ENCODE measurements around a stretch of chr12.

DNA sequence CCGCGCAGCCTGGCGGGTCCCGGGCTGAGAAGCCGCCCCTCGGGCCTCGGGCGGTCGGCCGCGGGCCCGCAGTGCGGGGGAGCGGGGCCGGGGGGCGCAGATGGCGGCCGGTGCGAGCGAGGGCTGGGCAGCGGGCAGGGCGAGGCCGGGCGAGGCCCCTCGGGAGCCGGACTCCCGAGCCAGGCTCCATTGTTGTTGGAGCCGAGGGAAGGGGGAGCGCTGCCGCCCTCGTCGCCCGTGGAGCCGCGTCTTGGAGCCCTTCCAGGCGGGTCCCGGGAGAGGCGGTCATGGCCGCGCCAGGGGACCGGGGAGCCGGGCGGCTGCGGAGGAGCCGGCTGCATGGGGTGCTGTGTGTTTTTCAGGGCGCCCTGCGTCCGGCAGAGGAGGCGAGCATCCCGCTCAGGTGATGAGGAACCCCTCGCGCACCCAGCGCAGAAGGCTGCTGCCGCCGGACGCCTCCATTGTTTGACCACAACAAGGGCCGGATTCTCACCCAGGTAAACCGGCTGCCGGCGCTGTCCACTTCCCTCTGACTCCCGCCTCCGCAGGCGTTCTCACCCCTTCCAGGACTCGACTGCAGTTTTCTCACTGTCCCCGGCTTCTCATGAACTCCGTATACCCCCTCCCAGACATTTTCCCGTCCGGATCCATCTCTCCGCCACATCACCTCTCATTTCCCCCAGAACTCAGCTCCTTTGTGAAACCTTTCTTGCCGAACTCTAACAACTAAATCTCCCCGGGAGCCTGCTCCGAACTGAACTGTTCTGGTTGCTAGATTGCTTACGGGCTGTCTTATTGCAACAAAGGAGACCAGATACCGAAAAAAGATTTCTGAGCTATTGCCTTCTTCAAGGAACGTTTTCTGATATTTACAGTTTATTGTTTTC, 752 bp downstream of the ZNF664 start:
- RRBS: 2% methylated on average over 46 of the region's 75 CpGs

DNA sequence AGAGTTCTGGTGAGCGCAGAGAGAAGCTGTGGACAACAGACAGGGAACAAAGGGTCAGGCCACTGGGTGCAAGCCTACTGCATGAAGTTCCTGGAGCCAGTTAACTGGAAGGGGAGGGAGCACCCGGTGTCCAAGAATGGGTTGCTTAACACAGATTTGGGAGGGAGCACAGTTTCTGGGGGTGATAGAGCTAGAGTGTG, 30.9 kb downstream of the ZNF664 start:
- RRBS: no CpG with 5 or more reads among the region's 2 CpGs

GRCh38 chr12:124008353-124008725, 35.3 kb downstream of the ZNF664 start:
- RRBS: no CpG with 5 or more reads among the region's 3 CpGs

- RRBS: no CpG with 5 or more reads among the region's 9 CpGs
Observed at GRCh38 chr12:124238675-124239420, 56.0 kb upstream of the RFLNA start.

DNA sequence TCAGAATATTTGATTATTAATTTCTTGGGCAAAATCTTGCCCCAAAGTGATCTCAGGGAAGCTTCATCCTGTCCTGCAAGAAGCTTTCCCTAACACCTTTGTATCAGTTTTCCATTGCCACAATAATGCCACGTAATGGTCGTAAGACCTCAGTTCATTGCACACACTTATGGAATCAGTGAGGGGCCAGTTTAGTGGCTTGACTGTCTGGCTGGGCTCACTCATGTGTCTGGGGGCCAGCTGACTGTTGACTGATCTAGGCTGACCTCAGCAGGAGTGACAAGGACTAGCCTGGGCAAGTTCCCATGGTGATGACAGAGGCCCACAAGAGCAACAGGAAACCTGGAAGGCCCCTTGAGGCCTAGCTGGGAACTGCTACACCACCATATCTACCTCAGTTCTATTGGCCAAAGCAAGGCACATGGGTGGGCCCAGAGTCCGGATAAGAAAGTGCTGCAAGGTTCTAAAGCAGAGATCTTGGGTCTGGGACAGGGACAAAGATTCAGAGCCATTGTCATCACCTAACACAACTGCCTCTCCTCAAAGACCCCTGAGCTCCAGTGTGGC, 21.3 kb upstream of the RFLNA start:
- RRBS: no CpG with 5 or more reads among the region's 3 CpGs

GRCh38 chr12:124384583-124385022, 89.7 kb downstream of the RFLNA start:
- RRBS: no CpG with 5 or more reads among the region's 10 CpGs

DNA sequence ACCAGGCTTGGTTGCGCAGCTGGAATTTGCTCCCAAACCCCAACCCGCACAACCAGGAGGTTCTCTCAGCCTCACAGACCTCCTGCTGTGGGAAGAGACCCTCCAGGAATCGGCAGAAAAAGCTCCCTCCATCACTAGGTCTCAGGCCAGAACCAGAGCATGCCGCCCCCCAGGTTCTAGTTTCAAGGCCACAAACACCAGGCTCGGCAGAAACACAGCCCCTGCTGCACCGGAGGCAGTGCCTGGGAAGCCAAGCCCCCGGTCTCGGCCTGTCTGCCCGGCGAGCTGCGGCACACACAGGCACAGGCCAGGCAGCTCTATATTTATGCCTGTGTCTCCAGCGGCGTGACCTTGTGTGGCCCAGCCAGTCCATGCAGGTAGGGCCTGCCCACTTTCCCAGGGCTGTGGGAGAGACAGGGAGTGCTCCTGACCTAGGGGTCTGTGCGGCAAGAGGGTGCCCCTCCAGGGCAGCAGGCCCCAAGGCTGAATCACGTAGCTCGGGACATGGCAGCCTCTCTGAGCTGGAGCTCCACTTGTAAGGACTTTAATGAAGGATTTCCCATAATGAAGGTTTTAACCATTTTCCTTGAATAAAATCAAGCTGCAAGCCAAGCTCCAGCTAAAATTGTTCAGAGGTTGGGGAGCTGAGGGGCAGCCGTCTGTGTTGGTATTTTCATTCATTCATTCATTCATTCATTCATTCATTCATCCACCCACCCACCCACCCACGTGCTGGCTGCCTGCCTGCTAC, 91.8 kb downstream of the RFLNA start:
- RRBS: no CpG with 5 or more reads among the region's 18 CpGs

DNA sequence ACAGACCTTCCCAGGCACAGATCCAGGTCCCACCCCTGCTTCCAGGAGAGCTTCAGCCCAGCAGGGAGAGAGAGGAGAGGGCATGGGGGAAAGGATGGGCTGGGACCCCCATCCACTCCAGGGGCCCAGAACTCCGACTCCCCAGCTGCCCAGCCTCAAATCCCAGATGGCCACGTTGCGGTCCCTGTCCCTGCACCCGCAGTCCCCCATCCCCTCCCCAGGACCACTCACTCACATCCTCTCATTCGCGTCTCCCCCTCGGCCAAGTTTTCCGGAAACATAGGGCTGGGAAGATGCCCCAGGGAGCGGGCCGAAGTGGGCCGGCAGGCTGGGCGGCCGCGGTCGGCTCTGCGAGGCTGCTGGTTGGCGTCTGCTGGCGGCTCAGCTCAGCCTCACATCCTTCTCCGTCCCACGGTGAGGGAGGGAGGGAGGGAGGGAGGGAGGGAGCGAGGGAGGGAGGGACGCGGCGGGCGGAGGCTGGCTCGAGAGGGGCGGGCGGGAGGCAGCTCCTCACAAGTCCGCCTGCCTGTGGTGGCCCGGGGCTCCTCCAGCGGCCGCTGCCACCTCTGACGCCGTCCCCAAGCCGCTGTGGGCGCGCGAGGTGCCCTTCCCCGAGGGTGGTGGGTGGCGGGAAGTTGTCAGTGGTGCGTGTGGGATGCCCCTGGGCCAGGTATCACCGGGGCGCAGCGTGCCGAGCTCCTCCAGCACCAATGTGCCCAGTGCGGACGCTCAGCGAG, 93.7 kb downstream of the RFLNA start:
- RRBS: 2% methylated on average over 11 of the region's 48 CpGs

GRCh38 chr12:124391648-124392756, 97.1 kb downstream of the RFLNA start:
- RRBS: no CpG with 5 or more reads among the region's 41 CpGs

DNA sequence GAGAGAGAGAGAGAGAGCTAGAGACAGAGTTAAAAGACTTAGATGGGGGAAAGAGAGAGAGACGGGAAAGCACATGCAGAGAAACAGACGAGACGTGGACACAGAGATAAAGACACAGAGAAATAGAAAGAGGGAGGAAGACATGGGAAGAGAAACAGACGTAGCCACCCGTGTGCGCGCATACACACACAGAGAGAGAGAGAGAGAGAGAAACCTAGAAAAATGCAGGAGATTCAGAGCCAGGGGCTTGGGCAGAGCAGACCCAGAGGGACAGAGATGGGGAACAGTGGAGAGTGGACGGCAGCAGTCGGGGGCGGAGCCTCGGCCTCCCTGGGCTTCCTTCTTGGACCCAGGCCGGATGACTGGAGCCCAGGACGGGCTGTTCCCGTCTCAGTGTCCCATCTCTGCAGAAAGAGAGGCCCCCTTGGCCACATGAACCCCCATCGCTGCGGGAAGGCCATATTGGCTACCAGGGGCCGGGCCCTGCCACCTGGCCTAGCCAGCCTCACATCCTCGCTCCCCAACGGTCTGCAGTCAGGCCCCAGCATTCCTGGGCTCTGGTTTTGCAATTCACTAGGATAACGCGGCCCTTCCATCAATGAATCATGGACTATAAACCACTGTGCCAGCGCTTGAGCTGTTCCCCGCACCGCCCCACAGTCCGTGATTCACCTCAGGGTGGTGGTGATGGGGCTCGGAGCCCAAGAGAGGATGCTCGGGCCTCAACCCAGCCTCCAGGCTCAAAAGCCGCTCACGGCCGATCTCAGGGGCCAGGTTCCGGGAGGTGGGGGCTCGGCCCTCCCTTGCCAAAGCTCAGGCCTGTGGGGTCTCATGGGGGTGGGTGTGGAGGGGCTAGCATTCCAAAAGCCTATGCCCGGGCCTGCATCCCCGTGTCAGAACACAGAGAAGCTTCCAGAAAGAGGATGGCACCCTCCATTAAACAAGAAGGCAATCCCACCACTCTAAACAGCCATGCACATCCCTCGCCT, 116.5 kb downstream of the RFLNA start:
- RRBS: 17% methylated on average over 9 of the region's 35 CpGs

GRCh38 chr12:124422186-124423189, 127.6 kb downstream of the RFLNA start:
- RRBS: no CpG with 5 or more reads among the region's 36 CpGs

GRCh38 chr12:124432912-124433629, 134.3 kb downstream of the NCOR2 start:
- RRBS: no CpG with 5 or more reads among the region's 23 CpGs

GRCh38 chr12:124440451-124441195, 126.8 kb downstream of the NCOR2 start:
- RRBS: no CpG with 5 or more reads among the region's 13 CpGs

DNA sequence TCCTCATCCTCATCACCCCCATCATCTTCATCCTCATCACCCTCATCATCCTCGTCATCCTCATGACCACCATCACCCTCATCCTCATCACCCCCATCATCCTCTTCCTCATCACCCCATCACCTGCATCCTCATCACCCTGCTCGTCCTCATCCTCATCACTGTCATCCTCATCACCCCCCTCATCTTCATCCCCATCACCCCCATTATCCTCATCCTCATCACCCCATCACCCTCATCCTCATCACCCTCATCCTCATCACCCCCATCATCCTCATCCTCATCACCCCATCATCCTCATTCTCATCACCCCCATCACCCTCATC, 100.4 kb downstream of the NCOR2 start:
- RRBS: no CpG with 5 or more reads among the region's 2 CpGs

- RRBS: no CpG with 5 or more reads among the region's 19 CpGs
Observed at GRCh38 chr12:124493865-124494592, 73.4 kb downstream of the NCOR2 start.

DNA sequence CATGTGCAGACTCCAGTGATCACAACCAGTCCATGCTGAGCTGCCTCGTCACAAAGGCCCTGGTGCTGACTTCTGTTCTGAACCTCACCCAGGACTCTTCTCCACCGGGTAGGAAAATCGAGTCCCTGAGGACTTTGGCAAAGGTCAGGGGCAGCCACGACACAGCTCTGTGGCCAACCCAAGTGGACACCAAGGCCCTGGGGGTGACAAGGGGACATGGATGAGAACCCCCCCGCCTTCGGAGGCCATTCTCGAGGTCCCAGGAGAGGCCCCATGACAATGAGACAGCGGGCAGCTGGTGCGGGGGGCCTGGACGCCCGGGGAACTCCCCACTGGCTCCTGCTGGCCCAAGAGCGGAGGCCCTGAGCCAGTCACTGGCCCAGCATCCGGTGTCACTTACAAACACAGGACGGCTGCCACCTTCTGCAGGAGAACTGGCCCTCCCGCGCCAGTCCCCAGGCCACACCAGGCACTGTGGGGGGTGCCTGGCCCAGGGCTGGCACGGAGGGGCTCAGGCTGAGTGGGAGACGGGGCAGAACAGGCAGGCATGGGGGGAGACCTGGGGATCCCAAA, 51.5 kb downstream of the NCOR2 start:
- RRBS: 75% methylated on average over 3 of the region's 18 CpGs

- RRBS: 11% methylated on average over 13 of the region's 41 CpGs
Observed at GRCh38 chr12:124543012-124543810, 24.2 kb downstream of the NCOR2 start.

DNA sequence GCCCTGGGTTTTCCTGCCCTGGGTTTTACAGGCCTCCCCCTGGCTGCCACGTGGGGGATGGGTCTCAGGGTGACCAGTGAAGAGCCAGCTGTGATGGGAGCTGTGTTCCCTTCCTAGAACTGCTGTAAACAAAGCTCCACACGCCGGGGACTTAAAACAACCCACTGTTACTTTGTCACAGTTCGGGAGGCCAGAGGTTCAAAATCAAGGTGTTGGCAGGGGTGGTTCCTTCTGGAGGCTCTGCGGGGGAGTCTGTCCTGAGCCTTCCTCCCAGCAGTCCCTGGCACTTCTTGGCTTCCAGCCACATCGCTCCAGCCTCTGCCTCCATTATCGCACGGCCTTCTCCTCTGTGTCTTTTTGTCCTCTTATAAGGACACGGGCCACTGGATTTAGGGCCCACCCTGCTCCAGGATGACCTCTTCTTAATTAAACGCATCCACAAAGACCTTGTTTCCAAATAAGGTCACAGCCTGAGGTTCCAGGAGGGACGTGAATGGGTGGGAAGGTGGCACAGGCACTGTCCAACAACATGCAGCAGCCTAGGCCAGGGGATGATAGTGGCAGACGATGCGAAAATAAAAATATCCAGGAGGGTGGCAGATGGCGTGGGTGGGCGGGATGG, 10.2 kb downstream of the NCOR2 start:
- RRBS: no CpG with 5 or more reads among the region's 15 CpGs

DNA sequence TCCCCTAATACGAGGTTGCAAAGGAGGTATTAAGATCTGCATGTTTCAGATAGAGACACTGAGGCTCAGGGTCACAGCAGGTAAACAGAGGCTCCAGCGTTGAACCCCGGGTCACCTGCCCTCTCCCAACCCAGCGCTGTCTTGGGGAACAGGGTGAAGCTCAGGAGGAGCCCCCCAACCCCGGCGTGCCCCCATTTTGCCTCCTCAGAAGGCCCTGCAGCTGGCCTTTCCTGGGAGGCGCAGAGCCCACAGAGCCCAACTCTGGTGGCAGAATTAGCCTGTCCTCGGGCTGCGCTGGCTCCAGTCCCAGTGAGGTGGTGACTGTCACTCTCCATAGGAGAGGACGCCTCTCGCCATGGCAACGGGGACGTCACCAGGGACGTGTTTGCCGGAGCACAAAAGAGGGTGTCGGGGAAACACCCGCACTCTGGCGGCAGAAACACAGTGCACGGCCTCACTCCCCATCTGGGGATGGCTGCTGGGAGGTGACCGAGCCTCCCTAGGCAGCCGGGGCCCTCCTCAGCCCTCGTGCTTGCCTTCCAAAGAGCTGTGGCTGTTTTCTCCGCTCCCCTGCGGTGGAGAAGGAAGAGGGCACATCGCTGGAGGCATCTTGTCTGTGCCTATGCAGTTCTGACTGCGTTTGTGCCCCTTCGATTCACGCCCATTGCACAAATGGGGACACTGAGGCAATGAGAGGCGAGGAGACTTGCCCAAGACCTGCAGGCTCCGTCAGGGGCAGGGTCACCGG, 50.2 kb upstream of the NCOR2 start:
- RRBS: 84% methylated on average over 6 of the region's 31 CpGs

- RRBS: no CpG with 5 or more reads among the region's 16 CpGs
Observed at GRCh38 chr12:124673744-124674597, 106.6 kb upstream of the NCOR2 start.

Measured in foreskin fibroblast (primary cell).